Calu3 (cell line): ENCODE measurements around a stretch of chr15.

DNA sequence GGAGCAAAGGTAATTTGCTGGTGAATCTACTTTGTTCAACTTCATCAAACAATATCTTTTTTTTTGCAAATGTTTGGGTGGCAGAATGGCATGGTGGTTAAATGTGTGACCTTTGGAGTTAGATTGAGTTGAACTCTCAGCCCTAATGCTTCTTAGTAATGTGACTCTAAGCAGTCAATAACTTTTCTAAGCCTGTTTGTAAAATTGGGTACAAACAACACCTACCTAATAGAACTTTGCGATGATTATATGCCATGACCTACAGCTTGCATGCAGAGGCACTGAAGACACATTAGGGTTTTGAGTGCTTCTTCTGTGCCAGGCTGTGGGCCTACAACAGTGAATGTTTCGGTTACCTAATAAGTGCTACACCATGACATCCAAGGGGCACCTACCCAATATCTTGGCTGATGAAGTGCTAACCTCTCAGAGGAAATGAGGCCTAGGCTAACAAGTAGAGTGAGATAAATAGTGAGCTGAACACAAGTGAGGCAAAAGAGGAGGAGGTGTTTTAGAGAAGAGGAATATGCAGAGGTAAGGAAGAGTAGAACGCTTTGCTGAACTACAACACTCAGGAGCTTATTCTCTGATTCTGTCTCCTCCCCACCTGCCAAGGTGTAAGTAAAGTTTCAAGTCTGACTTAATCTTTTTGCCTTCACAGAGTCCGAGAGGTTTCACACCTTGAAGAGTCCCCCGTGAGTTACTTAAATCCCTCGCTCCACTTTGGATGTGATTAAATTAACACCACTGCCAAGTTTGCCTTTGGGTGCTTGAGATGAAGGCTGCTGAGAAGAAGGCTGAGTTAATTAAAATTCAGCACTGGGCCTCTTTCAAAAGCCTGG is 12.2 kb upstream of the RASGRP1 start:
- PRO-cap: no peak

- PRO-cap: no peak
Observed at GRCh38 chr15:38683527-38683976, 118.9 kb upstream of the RASGRP1 start.

DNA sequence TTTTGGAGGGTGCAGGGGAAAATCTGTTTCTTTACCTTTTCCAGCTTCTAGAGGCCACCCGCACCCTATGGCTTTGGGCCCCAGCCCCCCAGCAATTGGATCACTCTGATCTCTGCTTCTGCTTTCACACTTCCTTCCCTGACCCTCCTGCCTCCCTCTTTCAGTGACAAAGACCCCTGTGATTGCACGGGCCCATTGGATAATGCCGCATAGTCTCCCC is 255.6 kb upstream of the RASGRP1 start:
- PRO-cap: unidirectional peak, plus-strand start at position 134 of the sequence

DNA sequence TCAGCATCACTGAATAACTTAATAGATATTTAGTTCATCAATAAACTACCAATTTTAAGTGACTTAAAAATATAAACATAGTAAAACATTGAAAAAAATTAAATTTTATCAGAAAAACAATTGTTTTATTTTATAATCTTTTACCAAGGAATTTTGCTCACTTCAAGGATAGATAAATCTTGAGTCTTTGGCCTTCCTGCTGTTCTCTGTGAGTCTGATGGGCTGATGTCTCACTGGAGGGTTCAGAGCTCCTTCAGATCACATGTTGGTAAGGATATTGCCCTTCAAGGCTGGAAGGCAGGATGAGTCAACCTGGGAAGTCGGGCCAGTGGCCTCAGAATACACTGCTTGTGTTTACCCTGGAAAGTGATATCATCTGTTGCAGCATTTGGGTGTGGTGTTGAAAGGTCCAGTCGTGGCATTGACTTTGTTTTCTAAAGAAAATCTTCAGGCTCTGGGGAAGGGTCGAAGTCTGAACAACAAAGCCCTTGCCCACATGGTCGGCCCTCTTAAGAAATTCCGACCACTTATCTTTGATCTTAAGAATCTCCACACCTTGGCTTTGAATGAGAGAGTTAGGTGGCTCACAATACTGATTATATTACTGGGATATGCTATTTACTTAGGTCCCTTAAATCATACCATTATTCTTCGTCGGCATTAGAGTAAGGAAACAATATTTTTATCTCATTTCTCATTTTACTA is 303.7 kb upstream of the RASGRP1 start:
- PRO-cap: no peak

DNA sequence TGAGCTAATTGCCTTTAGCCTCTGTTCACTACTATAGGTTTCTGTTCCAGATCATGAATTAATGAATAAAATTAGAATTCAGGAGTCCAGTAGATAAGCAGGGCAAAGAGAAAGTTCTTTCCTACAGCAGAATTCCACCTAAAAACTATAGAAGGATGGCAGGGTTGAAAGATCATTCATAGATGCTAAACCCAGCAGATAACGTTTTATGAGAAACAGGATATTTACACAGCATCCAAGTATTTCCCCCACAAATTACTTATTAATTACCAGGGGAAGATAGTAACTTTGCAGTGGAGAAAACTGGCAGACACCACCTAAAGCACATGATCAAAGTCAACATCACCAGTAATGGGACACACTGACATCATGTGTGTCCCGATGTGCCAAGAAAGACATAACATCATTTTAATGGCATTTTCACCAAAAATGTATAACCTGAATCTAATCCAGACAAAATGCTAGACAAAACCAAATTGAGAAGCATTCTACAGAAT is 220.5 kb upstream of the THBS1 start:
- PRO-cap: no peak

DNA sequence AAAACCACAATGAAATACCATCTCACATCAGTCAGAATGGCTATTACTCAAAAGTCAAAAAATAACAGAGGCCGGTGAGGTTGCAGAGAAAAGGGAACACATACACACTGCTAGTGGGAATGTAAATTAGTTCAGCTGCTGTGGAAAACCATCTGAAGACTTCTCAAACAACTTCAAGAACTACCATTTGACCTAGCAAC is 199.3 kb upstream of the THBS1 start:
- PRO-cap: no peak

- PRO-cap: no peak
Observed at GRCh38 chr15:39431944-39432573, 148.8 kb upstream of the THBS1 start.

- PRO-cap: no peak
Observed at GRCh38 chr15:39438189-39438721, 142.6 kb upstream of the THBS1 start.

DNA sequence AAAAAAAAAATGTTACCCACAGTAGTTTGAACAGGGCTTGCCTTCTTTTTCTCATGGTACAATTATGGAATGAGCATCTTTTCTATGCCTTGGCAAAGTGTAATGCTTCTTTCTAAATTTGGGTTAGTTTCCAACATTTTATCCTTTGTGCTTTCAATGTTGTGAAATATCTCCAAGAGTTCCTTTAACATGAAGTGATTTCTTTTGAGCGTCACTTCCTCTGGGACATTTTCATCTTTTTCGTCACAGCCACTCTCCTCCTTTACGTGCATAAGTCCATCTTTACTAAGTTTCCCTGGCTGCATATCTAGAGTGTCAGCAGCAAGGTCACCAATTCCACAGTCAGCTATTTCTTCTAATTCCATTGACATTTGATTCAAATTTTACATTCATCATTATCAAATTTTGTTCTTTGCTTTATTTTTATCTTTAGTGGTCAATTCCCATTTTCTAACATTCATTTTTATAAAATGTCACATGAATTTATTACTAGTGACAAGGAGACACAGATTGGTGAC is 126.6 kb upstream of the THBS1 start:
- PRO-cap: no peak

- PRO-cap: no peak
Observed at GRCh38 chr15:39588389-39589128, 7.7 kb downstream of the THBS1 start.

- PRO-cap: no peak
Observed at GRCh38 chr15:39597598-39598174, 16.8 kb downstream of the THBS1 start.

DNA sequence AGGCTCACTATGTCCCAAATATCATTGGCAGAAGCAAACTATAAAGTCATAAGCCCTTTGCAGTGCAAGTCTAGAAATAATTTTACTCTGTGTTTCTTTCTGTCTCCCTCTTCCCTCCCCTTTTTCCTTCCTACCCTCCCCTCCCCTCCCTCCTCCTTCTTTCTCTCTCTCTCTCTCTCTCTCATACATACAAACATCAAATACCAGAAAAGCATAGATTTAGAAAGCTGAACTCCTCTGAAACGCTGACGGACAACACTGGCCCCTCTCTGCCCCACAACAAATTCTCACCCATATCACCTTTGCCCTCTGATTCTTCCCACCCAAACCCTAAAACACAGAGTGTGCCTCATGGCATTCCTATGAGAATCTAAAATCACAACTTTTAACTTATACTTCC is 18.5 kb downstream of the THBS1 start:
- PRO-cap: no peak

- PRO-cap: no peak
Observed at GRCh38 chr15:39609116-39610007, 28.5 kb downstream of the THBS1 start.

GRCh38 chr15:39627963-39628468 is 47.1 kb downstream of the THBS1 start:
- PRO-cap: no peak

GRCh38 chr15:39887479-39888248 is 32.4 kb downstream of the GPR176 start:
- PRO-cap: no peak

DNA sequence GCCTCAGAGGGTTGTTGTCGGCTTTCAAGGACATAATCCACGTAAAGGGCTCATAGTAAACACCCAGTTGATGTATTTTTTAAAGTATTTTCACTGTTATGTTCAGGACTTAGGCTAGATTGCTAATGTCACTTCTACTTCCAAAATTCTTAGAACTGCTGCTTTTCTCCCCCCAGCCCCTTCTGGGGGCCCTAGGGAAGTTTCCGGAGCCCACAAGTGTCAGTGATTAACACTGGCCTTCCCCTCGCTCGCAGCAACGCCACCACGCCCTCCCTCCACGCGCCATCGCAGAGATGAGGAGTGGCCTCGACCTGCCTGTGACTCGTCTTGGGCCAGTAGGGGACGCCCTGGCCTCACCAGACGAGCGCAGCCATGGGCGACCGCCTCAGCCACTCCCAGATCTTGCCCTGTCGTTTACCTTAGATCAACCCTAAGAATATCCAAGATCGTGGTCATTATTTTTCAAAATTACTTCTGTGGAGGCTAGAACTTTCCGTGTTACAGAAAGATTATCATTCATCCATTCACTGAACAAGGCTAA is 6.0 kb upstream of the SRP14 start:
- PRO-cap: no peak

DNA sequence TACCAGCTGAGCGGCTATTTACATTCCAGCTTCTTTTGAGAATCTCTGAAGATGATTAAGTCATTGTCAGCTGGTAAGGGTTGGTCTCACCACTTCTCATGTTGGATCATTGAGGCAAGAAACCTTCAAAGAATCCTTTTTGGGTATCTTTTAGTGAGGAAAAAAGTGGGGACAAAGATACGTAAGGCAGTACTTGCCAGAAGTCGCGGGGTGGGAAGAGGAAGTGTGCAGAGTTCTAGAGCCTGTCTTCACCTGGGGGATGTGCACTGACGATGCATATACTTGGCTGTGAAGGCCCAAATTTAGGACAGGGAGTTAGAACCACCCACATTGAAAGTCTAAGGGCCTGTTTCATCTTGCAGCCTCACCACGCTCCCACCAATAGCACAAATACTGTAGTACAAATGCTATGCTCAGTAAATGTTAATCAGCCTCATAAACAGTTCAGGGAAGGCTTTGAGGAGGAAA is 25.6 kb upstream of the SRP14 start:
- PRO-cap: no peak

DNA sequence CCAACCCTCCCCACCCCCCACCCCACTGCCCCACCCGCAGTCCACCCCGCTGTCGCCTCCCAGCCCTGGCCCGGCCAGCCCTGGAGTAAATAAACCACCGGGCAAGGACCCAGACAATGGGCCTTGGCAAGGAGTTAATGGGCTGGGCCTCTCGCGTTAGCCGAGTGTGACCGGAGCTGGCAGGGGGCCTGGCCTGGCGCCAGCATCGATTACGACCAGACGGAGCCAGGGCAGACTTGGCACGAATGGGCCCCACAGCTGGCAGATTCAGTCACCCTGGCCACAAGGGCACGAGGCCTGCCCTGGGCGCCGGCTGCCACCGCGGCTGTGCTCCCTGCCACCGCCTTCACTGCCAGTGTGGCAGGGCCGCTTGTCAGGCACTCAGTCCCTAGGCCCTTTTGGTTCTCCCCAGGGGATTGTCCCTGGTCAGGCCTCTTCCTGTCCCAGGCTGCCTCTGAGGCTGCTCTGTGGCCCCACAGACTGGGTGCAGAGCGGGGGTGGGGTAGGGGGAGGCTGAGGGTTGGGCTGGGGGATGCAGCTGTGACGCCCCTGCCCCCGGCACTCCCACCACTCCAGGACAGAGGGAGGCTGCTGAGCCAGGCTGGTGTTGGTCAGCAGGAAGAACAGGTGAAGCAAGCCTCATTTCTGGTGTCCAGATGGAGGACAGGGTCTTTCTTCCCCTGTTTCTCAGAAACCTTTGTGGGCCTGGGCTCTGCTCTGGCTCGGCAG is 30.3 kb upstream of the SRP14 start:
- PRO-cap: bidirectional peak, plus-strand start at position 349 of the sequence, minus-strand start at position 87 of the sequence

- PRO-cap: no peak
Observed at GRCh38 chr15:40088827-40089695, 19.6 kb downstream of the BMF start.

DNA sequence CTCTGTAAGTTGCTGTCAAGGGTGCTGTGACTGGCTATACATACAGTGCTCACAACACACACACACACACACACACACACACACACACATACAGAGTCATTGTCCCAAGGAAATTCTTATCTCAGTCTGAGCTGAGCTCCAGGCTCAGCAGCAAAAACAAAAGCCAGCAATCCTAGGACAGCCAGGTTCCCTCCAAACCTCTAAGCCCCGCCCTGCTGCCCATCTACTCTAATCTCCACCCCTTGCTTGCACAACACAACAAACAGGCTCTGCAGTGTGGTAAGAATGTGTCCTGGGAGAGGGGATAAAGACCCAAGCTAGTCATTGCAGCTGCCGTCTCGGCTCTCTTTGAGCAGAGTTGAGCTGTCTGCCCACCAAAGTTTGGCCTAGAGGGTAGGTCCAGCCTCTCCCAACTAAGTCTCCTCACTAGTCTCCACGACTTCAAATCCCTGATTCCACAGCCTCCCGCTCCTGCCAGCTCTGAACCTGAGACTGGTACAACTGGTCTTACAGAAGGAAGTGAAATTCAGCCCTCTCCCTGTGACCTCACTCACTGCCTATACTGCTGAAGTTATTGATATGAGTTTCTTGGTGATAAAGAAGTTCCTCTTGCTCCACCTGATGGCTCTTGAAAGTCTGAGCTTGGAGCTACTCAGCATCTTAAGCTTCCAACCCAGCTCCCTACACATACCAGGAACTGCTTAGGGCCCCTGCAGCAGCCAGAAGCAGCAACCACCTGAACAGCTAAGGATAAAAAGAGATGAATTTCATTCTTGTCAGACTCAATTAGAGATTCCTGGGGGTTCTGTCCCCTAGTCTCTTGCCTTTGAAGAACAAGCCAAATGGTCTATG is 2.0 kb downstream of the BMF start:
- PRO-cap: bidirectional peak, plus-strand start at position 597 of the sequence, minus-strand start at position 482 of the sequence